Skeletal muscle tissue (tissue), 7 donors: ENCODE measurements around the genes TMEM42 and LZTFL1.

- PRO-cap, 3 experiments: no peak in any of the 3 experiments
- RAMPAGE, long total RNA: no peak
- RRBS, 2 experiments: no CpG with 5 or more reads among the region's 15 CpGs
Observed at GRCh38 chr3:44235621-44236362, 5.9 kb upstream of the TOPAZ1 start.

DNA sequence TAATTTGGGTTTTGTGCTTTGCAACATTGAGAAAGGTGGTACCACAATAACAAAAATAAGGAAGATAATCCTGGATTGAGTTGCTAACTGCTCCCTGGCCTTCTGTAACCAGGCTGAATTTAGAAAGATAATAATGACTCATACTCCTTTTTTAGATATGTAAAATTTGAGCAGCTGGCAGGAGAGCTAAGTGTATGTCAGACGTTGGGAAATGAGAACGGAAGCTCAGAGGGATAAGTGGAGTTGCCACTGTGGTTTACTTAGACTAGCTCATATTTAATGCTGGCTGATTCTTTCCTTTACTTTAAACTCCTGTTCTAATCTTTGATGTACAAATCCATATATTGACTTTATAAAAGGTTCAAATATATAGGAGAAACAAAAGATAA, 17.1 kb downstream of the TCAIM start:
- PRO-cap, 3 experiments: no peak in any of the 3 experiments
- RAMPAGE, long total RNA: no peak
- RRBS, 2 experiments: no CpG with 5 or more reads among the region's 2 CpGs

DNA sequence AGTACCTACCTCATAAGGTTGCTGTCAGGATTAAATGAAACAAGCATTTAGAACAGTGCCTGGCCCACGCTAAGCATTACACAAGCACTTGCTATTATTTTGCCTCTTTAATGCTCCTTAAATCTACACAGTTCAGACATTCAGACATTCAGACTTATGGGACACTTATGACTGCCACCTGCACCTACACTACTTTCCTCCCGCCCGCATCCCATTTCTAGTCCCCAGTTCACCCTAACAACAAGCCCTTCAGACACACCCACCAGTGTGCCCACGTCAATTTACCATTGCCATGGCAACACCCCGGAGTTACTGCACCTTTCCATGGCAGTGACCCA, 27.5 kb upstream of the ZNF502 start:
- PRO-cap, 3 experiments: no peak in any of the 3 experiments
- RAMPAGE, long total RNA: no peak
- RRBS, 2 experiments: no CpG with 5 or more reads among the region's 5 CpGs

DNA sequence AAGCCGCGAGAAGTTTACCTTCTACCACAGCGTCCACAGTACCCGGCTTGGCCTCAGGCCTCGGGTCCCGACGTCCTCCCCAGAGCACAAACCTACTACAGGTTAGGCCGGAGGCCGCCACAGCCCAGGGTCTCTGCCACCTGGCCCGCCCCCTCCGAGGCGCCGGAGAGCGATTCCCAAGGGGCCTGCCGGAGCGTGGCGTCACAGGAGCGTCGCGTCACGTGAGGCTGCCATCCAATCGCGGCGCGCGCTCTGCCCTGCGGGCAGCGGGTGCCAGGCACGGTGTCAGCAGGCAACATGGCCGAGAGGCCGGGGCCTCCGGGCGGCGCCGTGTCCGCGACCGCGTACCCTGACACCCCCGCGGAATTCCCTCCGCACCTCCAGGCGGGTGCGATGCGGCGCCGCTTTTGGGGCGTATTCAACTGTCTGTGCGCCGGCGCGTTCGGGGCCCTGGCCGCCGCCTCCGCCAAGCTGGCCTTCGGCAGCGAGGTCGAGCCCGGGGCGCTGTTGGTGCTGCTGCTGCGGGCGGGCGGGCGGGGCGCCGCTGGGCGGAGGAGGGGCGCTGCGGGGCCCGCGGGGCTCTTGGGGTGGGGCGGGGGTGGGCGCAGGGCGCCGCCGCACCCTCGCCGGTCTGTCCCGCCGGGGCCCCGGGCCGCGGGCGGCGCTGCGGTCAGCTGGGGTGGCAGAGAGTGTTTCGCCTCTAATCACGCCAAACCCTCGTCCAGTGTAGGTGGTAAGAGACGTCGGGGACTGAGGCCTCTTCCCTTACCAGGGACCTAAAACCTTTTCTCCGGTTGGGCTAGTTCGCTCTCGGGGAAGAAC, at the start of gene TMEM42:
Gene TMEM42, plus strand, starts transcription at position 285 of the 822 bp plus-strand sequence.
- PRO-cap, 3 experiments: peak in 3 of 3 experiments; most common plus-strand start position 266 of the sequence (in 1); most common minus-strand start position 135 of the sequence (in 2)
- RAMPAGE, long total RNA: start-site peak on the plus strand centred at position 272 of the sequence, 21 bp wide, 41 and 38 reads in 2 replicates
- RRBS, 2 experiments: 2% methylated on average over 45 to 53 of the region's 95 CpGs

GRCh38 chr3:44915722-44916234, 41.4 kb downstream of the TGM4 start:
- PRO-cap, 3 experiments: no peak in any of the 3 experiments
- RAMPAGE, long total RNA: no peak
- RRBS, 2 experiments: no CpG with 5 or more reads among the region's 4 CpGs

GRCh38 chr3:44975002-44975571, 887 bp downstream of the ZDHHC3 start:
- PRO-cap, 3 experiments: no peak in any of the 3 experiments
- RAMPAGE, long total RNA: no peak
- RRBS, 2 experiments: under 1 to 4% methylated on average over 4 to 8 of the region's 22 CpGs

DNA sequence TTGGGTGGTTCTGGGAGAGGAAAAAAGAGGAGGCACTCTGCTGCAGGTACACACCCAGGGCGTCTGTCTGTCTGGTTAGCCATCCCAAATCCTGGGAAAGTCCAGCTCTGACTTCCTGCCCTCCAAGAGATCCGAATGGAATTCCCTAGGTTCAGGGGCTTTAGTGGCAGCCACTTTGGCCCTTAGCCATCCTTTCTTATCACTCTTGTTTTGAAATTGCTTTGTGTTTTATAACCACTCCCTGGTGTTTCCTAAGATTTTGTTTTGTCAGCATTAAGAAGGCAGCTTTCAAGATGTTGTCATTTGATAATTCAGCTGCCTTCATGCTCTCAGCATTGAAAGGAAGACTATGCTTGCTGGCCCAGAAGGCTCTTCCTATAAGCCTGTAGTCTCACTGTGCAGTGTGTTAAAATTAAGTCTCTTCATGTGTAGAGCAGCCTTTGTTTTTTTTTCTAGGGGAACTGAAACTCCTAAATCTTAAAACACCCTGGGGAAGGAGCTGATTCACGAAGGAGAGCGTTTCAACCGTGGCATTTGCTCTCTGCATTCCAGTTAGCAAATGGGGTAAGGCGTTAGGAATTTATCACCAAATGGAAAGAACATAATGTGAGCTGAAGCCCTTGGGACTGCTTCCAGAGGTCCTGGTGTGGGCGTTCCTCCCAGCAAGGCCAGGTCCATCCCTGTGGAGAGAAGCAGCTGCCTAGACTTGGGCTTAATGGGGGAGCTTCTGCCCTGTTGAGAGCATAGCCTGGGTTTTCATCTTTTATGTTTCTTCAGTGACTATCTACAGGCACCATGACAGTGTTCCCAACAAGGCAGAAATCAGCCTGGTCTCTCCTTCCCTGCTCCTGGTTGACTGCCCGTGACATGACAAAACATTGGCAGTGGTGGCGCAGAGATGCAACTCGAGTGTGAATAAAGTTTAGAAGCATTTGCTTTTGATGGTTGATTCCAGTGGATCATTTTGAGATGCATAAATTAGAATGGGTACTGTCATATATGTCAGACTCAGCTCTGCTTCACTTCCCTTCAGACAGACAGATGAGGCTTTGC, 14.1 kb upstream of the CLEC3B start:
- PRO-cap, 3 experiments: no peak in any of the 3 experiments
- RAMPAGE, long total RNA: no peak
- RRBS, 2 experiments: no CpG with 5 or more reads among the region's 10 CpGs

DNA sequence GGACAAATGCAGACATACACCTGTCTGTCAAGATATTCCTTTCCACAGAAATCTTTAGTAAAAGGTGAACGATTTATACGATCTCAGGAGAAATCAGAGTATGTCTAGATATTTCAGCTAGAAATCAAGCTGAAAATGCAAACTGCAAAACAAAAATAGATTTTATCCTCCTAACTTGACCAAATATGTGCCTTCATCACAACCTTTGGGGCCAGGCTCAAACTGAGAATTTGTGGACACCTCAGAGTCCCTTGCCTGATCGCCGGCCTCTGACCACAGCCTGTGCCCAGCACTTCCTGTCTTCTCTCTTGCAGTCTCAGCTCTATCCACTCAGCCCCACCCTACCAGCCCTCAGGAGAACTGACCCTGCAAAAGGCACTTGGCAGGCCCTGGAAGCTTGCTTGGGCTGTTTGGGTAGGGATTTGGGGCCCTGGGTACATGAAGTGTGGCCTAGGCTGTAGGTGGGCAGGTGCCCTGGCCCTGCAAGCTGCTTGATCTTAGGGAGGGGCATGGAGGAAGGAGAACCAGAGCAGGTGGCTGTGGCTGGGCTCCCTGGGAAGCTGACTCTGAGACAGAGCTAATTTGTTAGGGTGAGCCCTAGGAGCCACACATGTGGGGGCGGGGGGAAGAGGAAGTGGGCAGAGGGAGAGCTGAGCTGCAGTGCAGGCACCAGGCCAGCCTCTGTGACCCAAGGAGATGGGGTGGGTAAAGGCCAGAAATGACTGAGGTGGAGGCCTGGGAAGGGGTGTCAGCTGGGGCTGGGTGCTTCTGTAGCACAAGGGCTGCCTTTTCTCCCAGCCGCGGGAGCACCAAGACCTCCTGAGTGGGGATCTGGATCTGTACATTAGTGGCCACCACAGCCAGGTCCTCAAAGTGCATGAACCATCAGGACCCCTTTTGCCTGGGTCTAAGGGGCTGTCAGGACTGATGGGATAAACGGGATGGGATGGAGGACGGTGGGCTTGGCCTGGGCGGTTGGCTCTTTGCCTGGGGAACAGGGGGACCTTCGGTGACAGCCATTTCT, 8.7 kb downstream of the CLEC3B start:
- PRO-cap, 3 experiments: no peak in any of the 3 experiments
- RAMPAGE, long total RNA: no peak
- RRBS, 2 experiments: no CpG with 5 or more reads among the region's 11 CpGs

DNA sequence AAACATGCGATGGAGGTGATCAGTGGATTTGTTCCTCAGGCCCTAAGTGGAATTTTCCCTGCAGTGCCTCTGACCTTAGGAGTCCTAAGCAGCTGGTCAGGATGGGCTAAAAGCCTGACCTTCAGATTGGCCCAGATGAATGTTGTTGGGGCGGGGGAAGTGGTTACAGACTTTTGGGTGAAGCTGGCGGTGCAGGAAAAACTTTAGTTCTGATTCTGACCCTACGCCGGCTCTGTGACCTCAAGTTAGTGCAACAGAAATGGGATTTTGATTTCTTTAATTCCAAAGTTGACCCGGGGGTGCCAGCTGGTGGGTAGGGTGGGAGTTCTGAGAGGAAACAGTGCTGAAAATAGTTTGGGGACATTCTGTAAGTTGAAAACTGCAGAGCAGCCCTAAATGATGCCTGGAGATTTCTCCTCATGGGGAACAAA, 34.7 kb upstream of the LIMD1 start:
- PRO-cap, 3 experiments: no peak in any of the 3 experiments
- RAMPAGE, long total RNA: no peak
- RRBS, 2 experiments: no CpG with 5 or more reads among the region's 6 CpGs

GRCh38 chr3:45688112-45688369, 1.2 kb upstream of the SACM1L start:
- PRO-cap, 3 experiments: no peak in any of the 3 experiments
- RAMPAGE, long total RNA: no peak
- RRBS, 2 experiments: 3 to 4% methylated on average over 6 of the region's 16 CpGs

DNA sequence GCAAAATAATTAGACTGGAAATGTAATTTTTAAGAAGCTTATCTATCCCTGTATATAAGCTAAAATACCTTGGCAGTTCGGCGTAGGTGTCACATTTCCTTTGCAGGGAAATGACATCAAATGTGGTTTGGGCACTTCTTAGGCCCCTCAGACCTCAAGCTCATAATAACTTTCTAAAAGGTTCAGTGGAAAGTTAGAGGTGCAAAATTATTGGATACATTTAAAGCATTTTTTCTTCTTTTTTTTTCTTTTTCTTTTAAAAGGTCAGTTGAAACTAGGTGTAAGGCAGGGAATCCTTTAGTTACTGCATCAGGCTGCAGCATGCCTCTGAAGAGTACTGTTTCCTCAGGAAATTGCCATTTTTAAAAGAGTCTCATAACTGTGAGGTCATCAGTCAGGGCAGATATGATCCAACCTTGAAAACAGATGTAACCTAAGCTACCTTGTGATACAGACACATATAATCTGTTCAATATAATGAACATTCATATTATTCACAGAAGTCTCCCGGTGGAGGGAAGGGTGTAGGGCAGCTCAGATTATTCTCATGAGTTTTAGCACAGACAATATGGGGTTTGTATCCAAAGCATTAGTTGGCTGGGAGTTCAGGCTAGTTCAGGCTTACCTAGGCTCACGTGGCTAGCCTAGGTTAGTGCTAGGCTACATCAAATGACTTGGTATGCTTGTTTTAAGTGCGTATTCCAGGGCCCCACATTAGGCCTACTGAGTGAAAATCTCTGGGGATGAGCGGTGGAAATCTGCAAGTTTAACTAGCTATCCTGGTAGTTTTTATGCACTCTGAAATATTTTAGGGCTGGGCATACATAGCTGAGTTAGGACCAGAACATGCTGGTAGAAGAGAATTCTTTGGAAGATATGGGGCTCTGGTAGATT, 5.0 kb downstream of the SACM1L start:
- PRO-cap, 3 experiments: no peak in any of the 3 experiments
- RAMPAGE, long total RNA: no peak
- RRBS, 2 experiments: no CpG with 5 or more reads among the region's 6 CpGs

- PRO-cap, 3 experiments: peak in 1 of 3 experiments; most common plus-strand start chr3:45842295 (in 1); most common minus-strand start chr3:45842080 (in 1)
- RAMPAGE, long total RNA: start-site peak on the minus strand at chr3:45842094-45842123, 94 and 28 reads in 2 replicates
- RRBS, 2 experiments: 3 to 4% methylated on average over 6 to 8 of the region's 63 CpGs
Observed at GRCh38 chr3:45841310-45842436, at the start of gene LZTFL1. TSS of gene LZTFL1 (minus strand) at chr3:45842119.

- PRO-cap, 3 experiments: peak in 1 of 3 experiments; most common plus-strand start chr3:45987783 (in 1); most common minus-strand start chr3:45987736 (in 1)
- RAMPAGE, long total RNA: no peak
- RRBS, 2 experiments: no CpG with 5 or more reads among the region's 5 CpGs
Observed at GRCh38 chr3:45987554-45988159, 8.0 kb downstream of the FYCO1 start.

- PRO-cap, 3 experiments: peak in 2 of 3 experiments; most common plus-strand start chr3:46089573 (in 1); most common minus-strand start chr3:46089383 (in 1)
- RAMPAGE, long total RNA: no peak
- RRBS, 2 experiments: no CpG with 5 or more reads among the region's 6 CpGs
Observed at GRCh38 chr3:46089086-46090052, 62.1 kb upstream of the XCR1 start.

DNA sequence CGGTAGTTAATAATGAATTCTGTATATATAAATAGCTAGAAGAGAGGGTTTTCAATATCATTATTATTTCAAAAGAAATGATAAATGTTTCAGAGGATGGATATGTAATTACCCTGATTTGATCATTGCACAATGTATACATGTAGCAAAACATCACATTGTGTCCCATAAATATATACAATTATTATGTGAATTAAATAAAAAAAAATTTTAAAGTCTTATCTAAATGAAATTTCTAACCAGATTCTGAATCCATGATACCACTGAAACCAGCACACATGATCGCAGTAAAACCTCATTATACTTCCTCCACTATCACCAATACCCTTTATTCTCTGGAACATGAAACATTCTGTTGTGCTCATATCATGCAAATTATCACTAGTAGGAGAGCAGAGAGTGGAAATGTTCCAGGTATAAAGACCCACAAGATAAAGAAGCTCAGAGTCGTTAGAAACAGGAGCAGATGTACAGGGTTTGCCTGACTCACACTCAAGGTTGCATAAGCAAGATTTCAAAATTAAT, 432 bp upstream of the CCR2 start:
- PRO-cap, 3 experiments: no peak in any of the 3 experiments
- RAMPAGE, long total RNA: no peak
- RRBS, 2 experiments: no CpG with 5 or more reads among the region's 3 CpGs

- PRO-cap, 3 experiments: no peak in any of the 3 experiments
- RAMPAGE, long total RNA: no peak
- RRBS, 2 experiments: no CpG with 5 or more reads among the region's 8 CpGs
Observed at GRCh38 chr3:46368501-46368986, 2.2 kb upstream of the CCR5 start.

DNA sequence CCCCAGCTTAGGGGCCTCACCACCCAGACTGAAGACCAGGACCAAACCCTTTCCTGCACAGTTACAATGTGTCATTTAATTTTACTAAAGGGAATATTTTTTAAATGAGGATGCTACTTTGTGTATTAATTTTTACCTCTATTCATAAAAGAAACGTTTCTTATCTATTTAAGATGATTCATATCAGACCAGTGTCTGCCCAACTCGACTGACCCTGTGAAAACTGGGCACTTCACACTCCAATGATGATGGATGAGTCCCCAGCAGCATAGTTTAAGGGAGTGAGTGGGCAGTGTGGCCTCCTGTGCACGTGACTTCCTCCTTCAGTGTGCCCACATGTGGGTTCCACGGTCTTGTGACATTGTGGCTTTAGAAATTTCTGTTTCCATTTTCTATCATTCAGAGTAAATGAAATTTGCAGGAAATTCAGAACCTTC, 11.0 kb upstream of the CCRL2 start:
- PRO-cap, 3 experiments: no peak in any of the 3 experiments
- RAMPAGE, long total RNA: no peak
- RRBS, 2 experiments: no CpG with 5 or more reads among the region's 4 CpGs

DNA sequence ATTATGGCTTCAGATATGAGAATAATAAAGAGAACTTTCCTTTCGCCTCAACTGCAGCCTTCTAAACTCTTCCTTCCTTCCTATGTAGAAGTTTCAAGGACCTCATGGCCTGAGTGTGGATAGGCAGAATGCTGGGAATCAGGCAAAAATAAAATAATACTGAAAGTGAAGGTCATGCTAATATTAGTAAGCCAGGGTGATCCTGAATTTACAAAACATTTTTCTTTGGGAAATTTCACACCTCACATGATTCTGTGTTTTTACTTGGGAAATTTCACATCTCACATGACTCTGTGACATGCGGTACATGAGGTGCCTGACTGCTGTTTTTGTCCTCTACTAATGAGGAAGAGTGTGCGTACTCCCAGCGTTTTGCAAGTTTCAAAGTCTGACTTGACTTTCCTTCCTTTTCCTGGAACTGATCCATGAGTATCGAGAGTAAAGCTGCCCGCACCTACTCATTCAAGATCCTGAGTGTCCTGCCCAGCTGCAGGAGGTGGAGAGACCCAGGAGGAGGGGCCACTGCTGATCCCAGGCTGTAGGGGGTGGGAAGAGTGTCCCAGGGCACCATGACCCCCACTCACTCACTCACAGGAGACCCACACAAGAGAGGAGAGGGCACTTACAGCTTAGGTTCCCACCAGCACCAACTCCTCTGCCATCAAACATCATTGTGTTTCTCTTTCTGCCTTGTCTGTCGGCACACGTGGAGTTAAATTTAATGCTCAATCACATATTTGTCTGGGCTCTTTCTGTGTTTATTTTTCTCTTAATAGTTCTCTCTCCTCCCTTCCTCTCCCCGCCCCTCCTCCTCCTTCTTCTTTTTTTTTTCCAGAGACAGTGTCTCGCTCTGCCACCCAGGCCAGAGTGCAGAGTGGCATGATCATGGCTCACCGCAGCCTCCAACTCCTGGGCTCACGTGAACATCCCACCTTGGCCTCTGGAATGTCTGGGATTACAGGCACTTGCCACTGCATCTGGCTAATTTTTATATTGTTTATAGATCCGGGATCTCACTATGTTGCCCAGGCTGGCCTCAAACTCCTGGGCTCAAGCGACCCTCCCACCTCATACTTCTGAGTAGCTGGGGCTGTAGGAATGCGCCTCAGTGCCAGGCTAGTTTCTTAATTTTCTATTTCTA, 1.6 kb upstream of the CCRL2 start:
- PRO-cap, 3 experiments: peak in 1 of 3 experiments; most common plus-strand start position 486 of the sequence (in 1); most common minus-strand start position 344 of the sequence (in 1)
- RAMPAGE, long total RNA: no peak
- RRBS, 2 experiments: no CpG with 5 or more reads among the region's 15 CpGs

GRCh38 chr3:46484859-46485483, 12.8 kb upstream of the RTP3 start:
- PRO-cap, 3 experiments: no peak in any of the 3 experiments
- RAMPAGE, long total RNA: no peak
- RRBS, 2 experiments: no CpG with 5 or more reads among the region's 10 CpGs

GRCh38 chr3:46513087-46513559, 15.3 kb downstream of the RTP3 start:
- PRO-cap, 3 experiments: no peak in any of the 3 experiments
- RAMPAGE, long total RNA: no peak
- RRBS, 2 experiments: no CpG with 5 or more reads among the region's 3 CpGs